Neuron (in vitro differentiated cells): Measurements from ENCODE around the gene RRP1B.

DNA sequence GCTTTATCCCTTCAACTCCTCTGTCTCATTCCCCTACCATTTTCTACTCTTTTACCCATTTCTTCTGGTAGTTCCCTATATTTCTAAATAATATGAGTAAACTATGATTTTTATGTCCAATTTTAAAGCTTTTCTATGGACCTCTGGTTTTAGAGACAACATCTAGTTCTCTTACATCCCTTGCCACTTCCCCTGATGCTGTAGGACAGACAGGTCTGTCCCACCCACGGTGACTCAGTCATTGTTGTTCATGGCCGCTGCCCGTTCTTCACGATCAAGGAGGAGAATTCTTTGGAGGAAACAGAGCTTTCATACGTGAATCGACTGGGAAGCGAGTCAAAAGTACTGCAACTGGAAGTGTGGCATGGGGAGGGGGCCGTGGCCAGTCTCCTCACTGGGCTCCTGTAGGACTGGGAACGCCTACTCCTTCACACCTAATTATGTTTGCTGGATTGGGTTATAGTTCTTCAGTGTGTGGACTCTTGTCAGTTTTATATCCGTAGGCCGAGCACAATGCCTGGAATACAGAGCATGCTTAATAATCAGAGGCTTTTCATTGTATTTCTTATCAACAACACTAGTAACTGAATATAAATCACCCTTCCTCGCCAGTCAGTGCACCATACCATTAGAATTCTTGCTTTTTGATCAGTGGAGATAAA, 4.4 kb upstream of the SLC37A1 start:
- PRO-cap: no peak

DNA sequence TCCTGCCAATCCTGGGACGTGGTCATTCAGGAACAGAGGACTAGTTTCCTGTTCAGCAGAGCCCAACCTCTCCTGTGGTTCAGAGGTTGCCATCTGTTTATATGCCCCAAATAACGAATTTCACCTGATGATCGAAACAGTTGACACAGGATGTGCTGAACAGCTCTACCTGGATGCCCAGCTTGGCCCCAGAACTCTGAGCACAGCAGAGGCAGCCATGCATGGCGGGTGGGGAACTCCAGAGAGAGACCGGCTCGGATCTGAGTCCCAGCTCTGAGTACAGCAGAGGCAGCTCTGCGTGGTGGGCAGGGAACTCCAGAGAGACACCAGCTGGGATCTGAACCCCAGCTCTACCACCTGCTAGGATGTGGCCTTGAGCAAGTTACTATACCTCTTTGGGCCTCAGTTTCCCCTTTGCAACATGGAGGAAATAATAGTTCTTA, 22.2 kb downstream of the SLC37A1 start:
- PRO-cap: no peak

- PRO-cap: no peak
These were observed 37.0 kb upstream of the PDE9A start for GRCh38 chr21:42616366-42616913.

DNA sequence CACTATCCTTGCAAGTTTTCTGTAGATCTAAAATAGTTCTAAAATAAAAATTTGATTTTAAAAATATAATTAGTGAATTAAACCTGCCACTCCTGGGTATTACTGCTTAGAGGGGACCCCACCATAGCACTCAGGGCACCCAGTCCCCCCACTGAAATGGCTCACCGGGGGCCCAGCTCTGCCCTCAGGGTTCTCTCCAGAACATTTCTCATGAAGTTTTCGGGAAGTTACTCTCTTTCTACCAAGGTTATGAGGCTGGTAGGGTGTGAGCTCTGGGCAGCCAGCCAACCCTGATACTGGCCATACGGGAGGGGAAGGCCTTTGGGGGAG, 13.0 kb upstream of the PDE9A start:
- PRO-cap: no peak

DNA sequence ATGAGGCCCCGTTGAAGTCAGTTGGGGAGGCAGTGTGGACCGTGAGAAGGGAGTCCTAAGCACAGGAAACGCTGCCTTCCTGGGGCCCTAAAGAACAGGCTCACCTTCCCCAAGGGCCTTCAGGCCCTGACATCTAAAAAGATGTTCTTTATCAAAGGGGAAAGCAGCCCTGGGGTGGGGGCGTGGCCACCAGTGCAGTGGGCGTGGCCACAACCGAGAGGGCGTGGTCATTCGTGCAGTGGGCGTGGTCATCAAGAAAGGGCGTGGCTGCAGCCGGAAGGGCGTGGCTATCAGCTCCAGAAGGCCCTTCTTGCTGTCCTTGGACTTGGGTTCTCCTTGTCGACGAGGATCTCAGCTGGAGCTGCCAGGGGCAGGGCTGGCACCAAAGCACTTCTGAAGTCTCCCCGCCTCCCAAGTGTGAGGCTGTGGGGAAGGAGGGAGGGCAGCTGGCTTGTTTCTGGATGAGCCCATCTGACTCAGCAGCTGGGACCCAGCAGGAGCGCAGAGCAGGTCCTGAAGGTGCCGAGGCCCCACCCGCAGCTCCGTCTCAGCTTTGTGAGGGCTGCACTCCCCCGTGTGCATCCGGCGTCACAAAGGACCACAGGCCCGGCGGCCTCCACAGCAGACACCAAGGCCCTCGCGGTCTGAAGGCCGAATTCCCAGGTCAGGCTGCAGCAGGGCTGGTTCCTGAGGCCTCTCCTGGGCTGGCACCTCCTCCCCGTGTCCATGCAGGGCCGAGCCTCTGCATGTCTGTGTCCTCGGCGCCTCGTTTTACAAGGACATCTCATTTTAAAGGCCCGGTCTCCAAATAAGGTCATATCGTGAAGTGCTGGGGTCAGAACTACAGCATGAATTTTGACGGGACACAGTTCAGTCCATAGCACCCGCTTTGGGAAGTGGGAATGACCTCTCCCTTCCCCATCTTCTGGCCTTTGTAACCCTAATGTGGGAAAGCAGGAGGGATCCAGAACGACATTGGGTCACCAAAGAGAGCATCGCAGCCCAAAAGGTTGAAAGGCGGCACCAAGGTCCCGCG, 12.8 kb downstream of the PDE9A start:
- PRO-cap: unidirectional peak, plus-strand start at position 336 of the sequence

- PRO-cap: no peak
These were observed 31.6 kb downstream of the PDE9A start for GRCh38 chr21:42684927-42685574.

DNA sequence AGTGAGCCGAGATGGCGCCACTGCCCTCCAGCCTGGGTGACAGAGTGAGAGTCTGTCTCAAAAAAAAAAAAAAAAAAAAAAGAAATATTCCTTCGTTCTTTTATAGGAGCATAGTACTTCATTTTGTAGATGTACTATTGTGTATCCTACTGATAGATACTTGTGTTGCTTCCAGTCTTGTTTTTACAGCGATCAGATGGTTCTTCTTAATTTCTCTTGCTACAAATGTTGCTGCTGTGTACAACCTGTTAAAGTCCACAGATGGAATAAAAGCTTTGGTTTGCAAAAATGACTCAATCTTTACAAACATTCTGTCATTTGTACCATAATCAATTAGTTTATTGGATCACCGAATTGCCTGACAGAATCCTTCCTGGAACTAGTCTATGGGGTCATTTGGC, 66.2 kb downstream of the PDE9A start:
- PRO-cap: no peak

GRCh38 chr21:42761406-42761978, 108.1 kb downstream of the PDE9A start:
- PRO-cap: bidirectional peak, plus-strand start at chr21:42761679, minus-strand start at chr21:42761535

- PRO-cap: no peak
These were observed 110.3 kb downstream of the WDR4 start for GRCh38 chr21:42768946-42769570.

DNA sequence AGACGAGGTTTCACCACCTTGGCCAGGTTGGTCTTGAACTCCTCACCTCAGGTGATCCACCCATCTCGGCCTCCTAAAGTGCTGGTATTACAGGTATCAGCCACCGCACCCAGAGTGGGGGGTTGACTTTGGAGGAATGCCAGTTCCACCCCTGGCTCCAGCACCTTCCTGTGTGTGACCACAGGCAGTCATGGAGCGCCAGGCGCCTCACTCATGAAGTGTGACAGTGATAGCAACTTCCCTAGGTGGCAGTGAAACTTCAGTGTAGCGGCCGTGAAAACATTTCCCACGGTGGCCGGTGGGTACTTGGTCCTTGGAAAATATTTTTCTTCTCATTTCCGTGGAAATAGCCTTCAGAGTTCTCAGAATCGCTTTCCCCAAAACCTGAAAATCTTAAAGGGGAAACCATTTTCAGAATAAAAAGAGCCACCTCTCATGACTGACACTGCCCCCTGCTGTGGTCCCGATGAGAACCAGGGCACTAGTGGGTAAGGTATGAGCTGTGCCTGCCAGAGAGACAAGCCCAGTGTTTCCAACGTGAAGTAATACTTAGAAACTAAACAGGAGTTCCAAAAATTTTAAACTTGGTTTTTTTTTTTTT, 48.4 kb downstream of the WDR4 start:
- PRO-cap: no peak

- PRO-cap: no peak
These were observed 13.5 kb downstream of the WDR4 start for GRCh38 chr21:42865589-42866418.

- PRO-cap: no peak
These were observed 39.9 kb downstream of the HSF2BP start for GRCh38 chr21:43619341-43619810.

GRCh38 chr21:43646518-43646938, 12.8 kb downstream of the HSF2BP start:
- PRO-cap: no peak

DNA sequence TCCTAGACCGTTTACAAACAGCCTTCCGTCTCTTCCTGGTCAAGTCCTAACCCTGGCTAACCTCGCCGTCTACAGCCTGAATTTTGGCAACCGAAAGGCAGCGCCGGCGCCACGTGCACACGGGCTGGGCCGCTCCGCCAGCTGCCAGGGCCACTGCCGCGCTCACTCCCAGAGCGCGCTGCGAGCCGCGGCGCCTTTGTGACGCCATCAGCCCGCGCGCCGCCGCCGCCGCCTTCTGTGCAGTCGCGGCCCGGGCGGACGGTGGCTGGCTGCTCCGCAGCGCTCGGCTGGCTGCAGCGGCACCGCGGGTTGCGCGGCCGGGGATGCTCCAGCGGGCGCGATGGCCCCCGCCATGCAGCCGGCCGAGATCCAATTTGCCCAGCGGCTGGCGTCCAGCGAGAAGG, at the start of gene RRP1B:
Gene RRP1B, plus strand, starts transcription at position 236 of the 404 bp plus-strand sequence.
- PRO-cap: bidirectional peak, plus-strand start at position 240 of the sequence, minus-strand start at position 143 of the sequence

DNA sequence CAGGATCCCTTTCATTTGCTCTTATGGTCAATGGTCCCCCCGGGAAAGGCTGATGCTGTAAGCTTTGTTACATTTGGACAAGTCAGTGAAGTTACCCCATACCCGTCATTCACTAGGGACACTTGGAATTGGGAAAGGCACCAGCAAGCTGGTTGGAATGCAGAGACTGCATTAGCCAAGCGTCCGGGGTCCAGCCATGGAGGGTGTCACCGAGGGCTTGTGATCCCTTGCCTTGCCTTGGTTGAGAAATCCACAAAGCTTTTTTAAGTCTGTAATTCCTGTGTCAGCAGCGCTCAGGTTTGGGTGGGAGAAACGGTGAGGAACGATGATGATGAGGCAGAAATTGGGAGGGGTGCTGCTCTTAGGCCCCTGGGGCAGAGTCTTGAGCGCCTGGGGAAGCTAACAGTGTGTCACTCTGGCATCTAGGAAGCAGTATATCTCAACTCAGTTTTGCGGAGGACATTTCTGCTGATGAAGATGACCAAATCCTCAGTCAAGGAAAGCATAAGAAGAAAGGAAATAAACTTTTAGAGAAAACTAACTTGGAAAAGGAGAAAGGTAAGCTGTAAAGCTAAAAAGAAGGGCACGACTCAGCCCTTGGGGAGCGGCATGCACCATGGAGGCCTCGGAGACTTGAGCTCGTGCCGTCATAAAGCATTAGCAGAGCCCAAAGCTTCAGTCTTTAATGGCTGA, 27.2 kb downstream of the RRP1B start:
- PRO-cap: no peak

GRCh38 chr21:43718441-43718802, 507 bp upstream of the PDXK start:
- PRO-cap: no peak

- PRO-cap: no peak
These were observed 8.2 kb downstream of the PDXK start for GRCh38 chr21:43726685-43727949.

GRCh38 chr21:43733362-43734353, 14.7 kb downstream of the PDXK start:
- PRO-cap: no peak

GRCh38 chr21:43745704-43746393, 26.9 kb downstream of the PDXK start:
- PRO-cap: no peak

DNA sequence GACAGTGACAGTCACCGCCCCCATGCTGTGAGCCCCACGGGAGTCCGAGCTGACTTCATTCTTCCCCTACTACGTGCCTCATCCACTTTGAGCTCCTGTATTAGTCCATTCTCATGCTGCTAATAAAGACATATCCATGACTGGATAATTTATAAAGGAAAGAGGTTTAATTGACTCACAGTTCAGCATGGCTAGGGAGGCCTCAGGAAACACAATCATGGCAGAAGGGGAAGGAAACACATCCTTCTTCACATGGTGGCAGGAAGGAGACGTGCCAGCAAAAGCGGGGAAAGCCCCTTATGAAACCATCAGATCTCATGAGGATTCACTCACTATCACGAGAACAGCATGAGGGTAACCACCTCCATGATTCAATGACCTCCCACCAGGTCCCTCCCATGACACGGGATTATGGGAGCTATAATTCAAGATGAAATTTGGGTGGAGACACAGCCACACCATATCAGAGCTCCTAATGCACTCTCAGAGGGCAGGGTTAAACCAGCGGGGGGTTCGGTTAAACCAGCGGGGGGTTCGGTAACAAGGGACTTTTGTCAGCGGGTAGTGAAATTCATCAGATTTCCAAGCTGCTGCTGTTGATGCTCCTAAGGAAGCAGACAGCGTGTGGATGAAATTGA, 4.5 kb downstream of the CSTB start:
- PRO-cap: no peak